ENCODE data around the gene AASS.

GRCh38 chr7:116626765-116627309, 45.2 kb upstream of the MET start:
- RRBS, result 87% methylated on average over 2 of the region's 9 CpGs

GRCh38 chr7:116630311-116630622, 41.7 kb upstream of the MET start:
- RRBS, result no CpG with 5 or more reads among the region's 2 CpGs

GRCh38 chr7:116630780-116631304, 41.2 kb upstream of the MET start:
- RRBS, result no CpG with 5 or more reads among the region's 10 CpGs

- RRBS, result no CpG with 5 or more reads among the region's 3 CpGs
Measured at GRCh38 chr7:116812744-116813421, 49.5 kb upstream of the CAPZA2 start.

DNA sequence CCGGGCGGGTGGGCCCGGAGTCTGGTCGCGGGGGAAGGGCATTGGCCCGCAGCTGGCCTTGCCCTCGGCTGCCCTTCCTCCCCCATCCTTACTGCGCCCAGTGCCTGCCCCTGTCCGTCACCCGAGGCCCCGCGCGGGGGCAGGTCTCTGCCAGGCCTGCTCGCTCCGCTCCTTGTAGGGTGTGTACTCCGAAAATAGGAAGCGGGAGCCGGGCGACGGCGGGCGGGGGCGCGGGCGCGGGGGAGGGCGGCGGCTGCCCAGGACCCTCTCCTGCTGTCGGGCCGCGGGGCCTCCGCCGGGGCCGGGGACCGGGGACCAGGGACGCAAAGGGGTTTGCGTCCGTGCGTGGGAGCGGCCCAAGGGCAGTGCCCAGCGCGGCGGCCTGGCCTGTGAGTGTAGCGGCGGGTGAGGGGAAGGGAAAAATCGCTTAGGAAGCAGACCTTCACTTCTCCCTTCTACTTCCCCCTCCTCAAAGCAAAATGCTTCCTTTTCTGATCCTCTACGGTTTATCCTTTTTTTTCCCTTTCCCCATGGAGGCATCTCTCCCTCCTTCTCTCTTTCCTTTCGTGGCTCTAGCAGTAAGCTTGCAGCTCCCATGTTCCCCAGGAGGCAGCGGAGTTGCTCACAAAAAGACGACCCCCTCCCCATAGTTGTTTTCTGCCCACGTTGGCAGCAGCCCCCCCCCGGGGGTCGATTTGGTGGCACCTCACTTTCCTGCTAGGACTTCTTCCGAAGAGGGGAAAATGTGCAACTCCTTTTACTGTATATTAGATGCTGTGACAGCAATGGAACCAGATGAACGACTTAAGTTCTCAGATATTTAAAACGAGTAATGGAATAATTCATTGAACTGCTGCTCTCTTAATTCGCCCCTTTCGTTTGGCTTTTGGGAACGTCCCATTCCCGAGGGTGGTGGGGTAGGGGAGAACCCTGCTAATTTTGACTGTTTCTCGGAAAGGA, 592 bp downstream of the CAPZA2 start:
- RRBS, result 3% methylated on average over 14 of the region's 61 CpGs

DNA sequence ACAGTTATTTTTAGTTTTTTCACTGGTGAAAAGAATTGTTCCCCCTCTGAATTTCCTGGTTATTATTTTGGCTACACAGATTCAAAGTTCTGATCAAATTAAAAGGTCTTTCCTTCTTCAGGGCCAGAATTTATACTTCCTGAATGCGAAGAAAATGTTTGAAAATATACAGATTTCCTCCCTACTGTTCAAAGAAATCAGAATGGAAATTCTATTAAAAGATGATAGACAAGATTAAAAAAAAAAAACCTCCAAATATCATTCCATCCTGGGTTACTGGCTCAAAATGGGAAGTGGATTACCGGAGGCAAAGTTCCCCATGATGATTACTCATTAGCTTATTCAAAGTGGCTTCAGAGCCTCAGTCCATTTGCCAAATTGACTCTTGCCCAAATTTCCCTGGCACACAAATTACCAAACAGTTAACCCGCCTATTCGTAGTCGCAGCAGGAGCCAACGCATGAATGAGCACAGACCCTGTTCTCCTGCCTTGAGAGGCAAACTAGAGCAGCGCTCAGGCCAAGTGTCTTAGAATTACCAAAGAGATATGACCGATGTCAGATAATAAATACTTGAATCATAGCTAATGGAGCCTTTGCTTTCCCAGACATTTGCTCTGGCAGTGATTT, 65.1 kb downstream of the CTTNBP2 start:
- RRBS, result no CpG with 5 or more reads among the region's 8 CpGs

GRCh38 chr7:117827911-117828427, 45.3 kb downstream of the CTTNBP2 start:
- RRBS, result no CpG with 5 or more reads among the region's 3 CpGs

GRCh38 chr7:120167868-120168295, 105.1 kb upstream of the KCND2 start:
- RRBS, result no CpG with 5 or more reads among the region's 3 CpGs

DNA sequence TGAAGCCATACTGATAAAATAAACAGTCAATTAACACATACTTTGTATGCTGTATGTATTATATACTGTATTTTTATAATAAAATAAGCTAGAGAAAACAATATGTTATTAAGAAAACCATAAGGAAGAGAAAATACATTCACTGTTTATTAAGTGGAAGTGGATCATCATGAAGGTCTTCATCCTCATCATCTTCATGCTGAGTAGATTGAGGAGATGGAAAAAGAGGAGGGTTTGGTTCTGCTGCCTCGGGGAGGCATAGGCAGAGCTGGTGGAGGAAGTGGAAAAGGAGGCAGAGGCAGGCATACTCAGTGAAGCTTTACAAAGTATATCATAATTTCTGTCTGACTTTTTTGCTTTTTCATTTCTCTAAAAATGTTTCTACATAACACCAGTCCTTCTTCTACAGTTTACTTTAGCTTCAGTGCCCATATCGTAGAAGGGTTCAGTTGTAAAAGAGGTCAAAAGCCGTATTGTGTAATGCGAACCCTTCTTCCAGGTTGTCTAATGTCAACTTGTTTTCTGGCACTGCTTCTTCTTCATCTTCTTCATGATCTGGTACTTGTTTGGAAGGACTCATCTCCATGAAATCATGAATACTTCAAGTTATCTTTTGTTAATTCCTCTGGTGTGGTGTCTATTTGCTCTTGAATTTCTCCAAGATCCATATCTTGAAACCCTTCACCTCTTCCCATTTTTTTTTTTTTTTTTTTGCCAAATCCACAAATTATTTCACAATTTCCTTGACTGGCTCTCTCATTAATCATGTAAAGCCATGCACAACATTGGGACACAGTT, 84.8 kb downstream of the CPED1 start:
- RRBS, result no CpG with 5 or more reads among the region's 4 CpGs

DNA sequence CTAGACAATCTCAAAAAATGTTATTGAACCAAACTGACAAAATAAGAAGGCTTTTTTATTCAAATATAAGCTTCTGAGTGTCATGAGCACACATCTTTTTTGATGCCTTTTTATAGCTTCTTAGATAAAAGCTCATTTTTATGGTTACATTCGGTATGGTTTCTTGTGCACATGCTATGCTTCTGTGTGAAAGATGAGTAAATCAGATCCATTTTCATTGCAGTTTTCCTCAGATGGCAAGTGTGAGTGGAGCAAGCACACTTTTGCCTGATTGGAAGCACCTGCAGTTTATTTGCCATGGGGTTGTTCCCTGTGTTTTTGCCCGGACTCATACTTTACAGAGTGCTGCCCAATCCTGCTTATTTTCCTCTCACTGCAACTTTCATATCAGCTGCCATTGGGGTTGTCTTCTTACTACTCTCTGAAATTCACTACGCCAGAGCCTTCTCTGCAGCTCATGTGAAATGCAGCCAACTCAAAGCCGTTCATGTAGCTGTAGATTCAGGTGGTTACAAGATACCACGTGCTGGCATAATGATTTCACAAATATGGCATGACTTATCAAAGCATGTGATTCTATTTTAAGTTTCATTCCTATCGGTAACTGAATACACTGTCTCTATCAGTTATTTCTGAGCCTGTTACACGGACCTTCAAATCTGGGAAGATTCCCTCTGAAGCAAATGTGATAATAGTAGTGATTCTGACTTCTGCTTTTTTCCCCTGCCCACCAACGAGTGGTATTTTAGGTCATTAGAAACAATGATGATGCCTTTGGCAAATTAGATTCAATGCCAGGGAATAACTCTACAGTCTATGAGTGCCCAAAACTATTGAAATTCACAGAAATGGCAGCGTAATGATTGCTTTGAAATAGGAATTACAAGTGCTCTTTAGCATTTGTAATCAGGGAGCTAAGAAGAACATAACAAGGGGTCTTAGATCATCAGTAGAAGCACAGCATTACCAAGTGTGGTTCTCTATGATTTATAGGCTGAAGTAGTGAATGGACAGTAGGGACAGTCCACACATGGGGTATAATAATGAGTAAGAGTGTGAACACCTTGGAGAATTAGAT, 130.2 kb upstream of the WNT16 start:
- RRBS, result no CpG with 5 or more reads among the region's 9 CpGs

GRCh38 chr7:121256154-121257482, 72.2 kb upstream of the WNT16 start:
- RRBS, result no CpG with 5 or more reads among the region's 8 CpGs

DNA sequence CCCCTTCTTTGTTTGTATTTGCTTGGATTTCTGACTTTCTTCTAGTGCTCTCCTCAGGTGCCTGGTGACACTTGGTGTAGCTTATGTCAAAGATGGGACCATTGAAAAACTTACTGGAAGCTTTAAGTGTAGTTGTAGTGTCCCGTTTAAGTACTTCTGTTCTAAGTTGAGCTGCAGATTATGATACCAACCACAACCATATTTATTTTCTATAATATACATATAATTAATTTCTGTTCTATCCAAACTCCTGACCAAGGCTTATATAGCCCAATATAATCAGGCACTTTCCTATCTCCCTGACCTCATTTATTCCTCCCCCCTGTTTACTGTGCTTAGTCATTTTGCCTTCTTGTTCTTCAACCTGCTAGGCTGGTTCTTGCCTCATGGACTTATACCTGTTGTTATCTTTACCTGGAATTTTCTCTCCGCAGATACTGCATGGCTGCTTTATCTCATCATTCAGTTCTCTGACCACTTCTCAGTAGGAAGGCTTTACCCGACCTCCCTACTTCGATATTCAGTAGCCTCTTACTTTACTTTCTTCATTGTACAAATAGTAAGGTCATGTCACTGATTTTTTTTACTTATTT, 24.8 kb upstream of the FAM3C start:
- RRBS, result no CpG with 5 or more reads among the region's 4 CpGs

DNA sequence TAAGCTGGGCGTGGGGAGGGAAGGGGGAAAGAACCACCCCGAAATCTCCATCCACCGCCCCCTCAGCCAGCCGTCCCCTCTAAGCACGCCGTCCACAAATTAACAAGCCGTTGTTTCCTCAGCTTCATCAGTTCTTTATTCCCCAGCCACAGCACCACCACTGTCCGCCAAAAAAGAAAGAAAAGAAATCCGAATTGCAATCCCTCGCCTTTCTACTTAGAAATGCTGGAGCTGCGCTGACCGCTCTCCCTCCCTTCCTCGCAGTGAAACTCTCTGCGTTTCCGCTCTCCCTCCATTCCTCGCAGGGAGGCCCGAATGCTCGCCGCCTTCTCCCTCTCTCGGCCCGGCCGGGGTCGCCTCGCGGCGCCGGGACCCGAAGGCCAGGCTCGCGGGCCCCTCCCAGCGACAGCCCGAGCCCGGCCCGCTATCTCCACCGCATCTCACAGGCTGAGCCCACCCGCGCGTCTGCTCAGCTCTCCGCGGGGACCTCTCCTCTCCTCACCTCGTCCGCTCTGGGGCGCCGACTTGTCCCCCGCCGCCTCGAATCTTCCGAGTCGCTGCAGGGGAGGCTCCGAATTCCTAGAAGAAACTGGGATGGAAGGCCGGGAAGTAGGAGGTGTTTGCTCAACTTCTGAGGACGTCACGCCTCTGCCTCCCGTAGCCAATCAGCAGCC, at the start of gene AASS:
Gene AASS, minus strand, starts transcription at position 591 of the 674 bp plus-strand sequence.
- RRBS, result 4% methylated on average over 7 of the region's 54 CpGs

GRCh38 chr7:122306540-122307153, 2.1 kb upstream of the FEZF1 start:
- RRBS, result 31% methylated on average over 5 of the region's 26 CpGs

DNA sequence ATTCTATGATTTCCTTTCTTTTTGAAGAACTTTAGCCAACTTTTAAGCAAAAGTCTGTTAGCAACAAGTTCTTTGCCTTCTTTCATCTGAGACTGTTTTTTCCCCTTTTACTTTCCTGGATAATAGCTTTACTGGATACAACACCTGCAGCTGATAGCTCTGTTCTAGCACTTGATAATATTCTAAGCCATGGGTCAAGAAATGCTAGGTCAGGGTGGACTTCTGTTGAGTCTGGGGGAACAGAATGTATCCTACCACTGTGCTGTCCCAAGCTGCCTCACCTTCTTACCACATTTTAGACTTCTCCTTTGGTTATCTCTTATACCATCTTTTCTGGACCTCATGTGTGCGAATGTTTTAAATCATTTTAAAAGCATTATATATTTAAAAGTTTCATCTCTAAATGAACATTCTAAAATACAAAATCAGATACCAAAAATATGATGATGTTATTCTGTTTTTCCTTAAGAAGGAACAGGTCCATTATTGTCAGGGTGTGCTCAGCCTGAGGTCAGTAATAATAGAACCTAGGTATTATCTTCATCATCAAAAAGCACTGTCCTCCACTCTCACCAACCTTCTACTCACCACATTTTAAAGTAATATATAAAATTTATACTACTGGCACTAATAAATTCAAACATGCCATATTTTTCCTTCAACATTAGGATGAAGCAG, 57.5 kb downstream of the CADPS2 start:
- RRBS, result no CpG with 5 or more reads among the region's 1 CpG

- RRBS, result no CpG with 5 or more reads among the region's 4 CpGs
Measured at GRCh38 chr7:122884197-122884509, 2.1 kb downstream of the CADPS2 start.

- RRBS, result no CpG with 5 or more reads among the region's 1 CpG
Measured at GRCh38 chr7:123216790-123217049, 17.0 kb upstream of the SLC13A1 start.

- RRBS, result no CpG with 5 or more reads among the region's 11 CpGs
Measured at GRCh38 chr7:123594669-123595165, 6.9 kb upstream of the ASB15 start.

- RRBS, result no CpG with 5 or more reads among the region's 7 CpGs
Measured at GRCh38 chr7:123600678-123601152, 906 bp upstream of the ASB15 start.

- RRBS, result no CpG with 5 or more reads among the region's 6 CpGs
Measured at GRCh38 chr7:123657978-123658413, 2.3 kb downstream of the LMOD2 start.

Measured in UCH-1 (cell line).